ENCODE results near the gene FOXD4.

- PRO-cap: no peak
Observed at GRCh38 chr9:14502-15150, 14.6 kb downstream of the WASHC1 start.

- PRO-cap: unidirectional peak, minus-strand start at chr9:73865
Observed at GRCh38 chr9:73328-74458, 44.4 kb upstream of the WASHC1 start.

DNA sequence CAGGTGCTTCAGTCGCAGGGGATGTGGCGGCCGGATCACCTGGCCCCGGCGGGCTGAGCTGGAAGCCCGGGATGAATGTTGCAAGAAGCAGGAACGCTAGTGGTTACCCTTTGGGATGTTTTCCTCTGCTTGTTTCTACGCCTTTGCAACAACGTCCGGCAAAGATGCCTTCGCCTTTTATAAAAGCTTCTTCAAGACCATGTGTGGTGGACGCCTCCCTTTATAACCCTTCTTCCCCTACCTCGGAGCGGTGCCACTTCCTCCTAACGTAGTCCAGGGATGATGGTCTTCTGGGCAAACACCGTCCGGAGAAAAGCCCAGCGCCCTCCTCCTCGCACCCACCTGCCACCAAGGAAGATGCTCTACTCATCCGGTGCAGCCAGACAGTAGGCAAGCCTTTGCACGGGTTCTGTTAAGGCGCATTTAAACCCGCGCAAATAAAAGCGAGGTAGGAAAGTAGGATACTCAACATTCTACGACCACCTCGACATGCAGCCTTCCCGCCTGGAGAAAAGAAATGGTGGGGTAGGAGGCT lies at the start of gene FOXD4:
Gene FOXD4, minus strand, starts transcription at position 291 of the 535 bp plus-strand sequence.
- PRO-cap: no peak

DNA sequence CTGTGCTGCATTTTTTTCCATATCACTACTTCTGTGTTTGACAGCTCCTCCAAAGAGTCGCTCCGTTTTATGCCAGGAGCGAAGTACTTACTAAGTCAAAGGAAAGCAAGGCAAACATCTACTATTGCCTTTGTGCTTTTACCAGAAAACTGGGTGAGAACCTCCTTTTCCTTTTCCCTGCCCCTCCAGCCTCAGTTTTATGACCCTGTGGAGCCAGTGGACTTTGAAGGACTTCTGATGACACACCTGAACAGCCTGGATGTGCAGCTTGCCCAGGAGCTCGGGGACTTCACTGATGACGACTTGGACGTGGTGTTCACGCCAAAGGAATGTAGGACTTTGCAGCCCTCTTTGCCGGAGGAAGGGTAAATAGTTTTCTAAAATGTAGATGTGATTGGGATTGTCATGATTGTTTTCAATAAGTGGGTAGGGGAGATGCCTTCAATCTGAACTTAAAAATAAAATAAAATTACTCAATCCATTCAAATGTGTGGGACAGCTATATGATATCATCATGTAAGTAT lies 71.7 kb downstream of the DOCK8 start:
- PRO-cap: no peak

DNA sequence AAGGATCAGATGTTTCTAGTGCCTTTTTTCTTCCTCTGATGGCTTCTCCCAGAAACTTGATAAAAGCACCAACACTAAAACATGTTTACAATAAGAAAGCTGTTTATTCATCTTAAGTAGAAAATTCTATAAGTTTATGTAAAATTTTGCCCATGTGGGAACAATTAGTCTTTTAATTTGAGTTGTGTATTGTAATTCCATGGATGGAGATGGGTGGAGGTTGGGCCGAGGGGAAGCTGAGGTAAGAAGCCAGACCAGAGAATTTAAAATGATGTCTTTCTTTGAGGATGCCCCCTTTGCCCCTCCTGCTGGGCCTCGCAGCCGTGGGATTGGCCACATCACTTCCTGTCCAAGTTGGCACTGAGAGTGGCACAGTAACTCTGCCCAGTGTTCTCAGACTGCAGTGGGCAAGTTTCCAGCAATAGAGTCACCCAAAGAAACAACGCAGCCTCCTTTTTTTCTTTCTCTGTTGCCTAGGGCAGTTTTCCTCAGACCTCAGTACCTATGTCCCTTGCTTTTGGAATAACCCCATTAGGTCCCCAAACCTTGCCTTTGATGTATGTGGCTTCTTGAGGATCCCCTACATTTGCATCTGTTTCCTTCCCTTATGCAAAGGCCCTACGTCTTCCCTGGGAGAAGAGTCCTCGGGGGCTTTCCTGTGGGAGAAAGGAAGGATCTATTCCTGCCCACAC lies 30.4 kb downstream of the KANK1 start:
- PRO-cap: no peak

- PRO-cap: no peak
Observed at GRCh38 chr9:540454-540976, 36.0 kb downstream of the KANK1 start.

DNA sequence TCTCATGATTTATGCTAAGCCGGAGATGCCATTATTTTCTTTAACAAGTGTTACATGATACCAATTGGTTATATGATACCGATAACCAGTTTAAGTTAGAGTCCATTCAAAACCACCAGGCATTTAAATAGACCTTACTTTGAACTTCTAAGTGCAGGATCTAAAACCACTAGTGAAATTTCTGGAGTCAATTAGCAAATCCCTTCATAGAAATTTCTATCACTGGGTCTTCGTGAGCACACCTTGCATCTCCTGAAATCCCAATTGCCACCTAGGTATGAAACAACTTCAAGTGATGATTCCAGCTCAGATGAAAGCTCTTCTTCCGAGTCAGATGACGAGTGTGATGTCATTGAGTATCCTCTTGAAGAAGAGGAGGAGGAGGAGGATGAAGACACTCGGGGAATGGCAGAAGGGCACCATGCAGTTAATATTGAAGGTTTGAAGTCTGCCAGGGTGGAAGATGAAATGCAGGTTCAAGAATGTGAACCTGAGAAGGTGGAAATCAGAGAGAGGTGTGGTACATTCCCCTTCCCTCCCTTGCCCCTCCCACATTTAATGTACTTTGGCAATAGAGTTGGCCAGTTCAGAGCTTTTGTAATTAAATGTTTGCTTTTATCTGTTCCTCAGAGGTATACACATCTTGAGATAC lies 109.3 kb upstream of the DMRT1 start:
- PRO-cap: no peak

DNA sequence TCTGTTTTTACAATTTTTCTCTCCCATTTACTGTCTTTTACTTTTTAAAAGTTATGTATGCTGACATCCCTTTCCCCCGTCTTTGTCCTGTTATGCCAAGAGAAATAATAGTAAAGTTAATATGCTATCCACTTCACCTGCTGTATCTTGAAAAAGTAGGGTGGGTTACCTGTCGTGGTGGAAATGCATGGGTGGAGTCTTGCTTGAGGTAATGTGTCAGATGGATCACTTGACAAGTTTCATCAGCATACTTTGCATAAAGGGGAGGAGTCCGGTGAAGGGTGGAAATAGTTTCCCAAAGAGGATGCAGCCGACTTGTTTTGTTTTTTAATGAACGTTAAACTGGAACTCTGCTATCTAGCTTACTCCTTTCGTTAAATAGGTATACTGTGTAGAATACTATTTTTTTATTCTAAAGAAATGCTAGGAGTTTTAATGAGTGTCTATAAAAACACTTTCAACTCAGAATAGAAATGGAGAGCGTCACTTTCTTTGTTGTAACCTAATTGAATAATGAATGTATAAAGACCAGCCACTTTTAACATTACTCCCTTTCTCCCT lies 9.0 kb upstream of the DMRT3 start:
- PRO-cap: no peak

GRCh38 chr9:1010766-1011270 lies 34.4 kb downstream of the DMRT3 start:
- PRO-cap: unidirectional peak, plus-strand start at chr9:1011009

- PRO-cap: unidirectional peak, plus-strand start at chr9:1072011
Observed at GRCh38 chr9:1071497-1072296, 21.5 kb downstream of the DMRT2 start.

DNA sequence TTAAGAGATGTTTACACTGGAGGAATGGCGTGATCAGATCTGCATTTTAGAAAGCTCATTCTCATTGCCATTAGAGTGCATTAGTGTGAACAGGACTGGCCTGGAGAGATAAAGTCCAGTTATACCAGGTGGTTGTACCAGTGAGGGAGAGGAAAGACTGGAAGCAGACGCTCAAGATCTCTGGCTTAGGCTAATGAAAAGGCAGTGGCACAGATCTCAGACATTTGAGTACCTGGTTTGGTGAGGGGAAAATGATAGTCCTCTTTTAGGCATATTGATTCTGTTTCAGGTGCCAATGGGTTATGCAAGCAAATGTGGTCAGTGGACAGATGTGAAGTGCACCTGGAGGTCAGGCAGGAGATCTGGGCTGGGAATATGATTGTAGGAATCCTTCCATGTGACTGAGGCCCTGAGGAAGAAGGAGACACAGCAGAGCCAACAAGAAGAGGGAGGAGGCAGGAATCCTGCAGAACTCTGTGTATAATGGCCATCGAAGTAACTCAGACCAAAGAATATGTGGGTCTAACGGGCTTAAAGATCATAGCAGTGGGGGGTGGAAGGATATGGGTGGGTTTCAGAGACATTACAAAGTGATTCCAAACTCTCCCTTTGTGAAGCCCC lies 63.7 kb upstream of the SMARCA2 start:
- PRO-cap: no peak

GRCh38 chr9:2126212-2127040 lies 111.3 kb downstream of the SMARCA2 start:
- PRO-cap: no peak

GRCh38 chr9:2559133-2559466 lies 62.5 kb upstream of the VLDLR start:
- PRO-cap: no peak

GRCh38 chr9:2640985-2641557 lies 19.5 kb downstream of the VLDLR start:
- PRO-cap: no peak

- PRO-cap: no peak
Observed at GRCh38 chr9:3330299-3330850, 195.4 kb downstream of the RFX3 start.

- PRO-cap: no peak
Observed at GRCh38 chr9:3434115-3435021, 91.4 kb downstream of the RFX3 start.

- PRO-cap: no peak
Observed at GRCh38 chr9:3740640-3741103, 214.9 kb upstream of the RFX3 start.

- PRO-cap: no peak
Observed at GRCh38 chr9:4143789-4144343, 156.0 kb downstream of the GLIS3 start.

DNA sequence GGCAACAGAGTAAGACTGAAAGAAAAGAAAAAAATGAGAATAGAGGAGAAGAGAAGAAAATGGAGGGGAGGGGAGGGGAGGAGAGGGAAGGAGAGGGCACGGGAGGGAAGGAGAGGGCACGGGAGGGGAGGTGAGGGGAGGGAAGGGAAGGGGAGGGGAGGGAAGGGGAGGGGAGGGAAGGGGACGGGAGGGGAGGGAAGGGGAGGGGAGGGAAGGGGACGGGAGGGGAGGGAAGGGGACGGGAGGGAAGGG lies 23.7 kb downstream of the GLIS3 start:
- PRO-cap: no peak

DNA sequence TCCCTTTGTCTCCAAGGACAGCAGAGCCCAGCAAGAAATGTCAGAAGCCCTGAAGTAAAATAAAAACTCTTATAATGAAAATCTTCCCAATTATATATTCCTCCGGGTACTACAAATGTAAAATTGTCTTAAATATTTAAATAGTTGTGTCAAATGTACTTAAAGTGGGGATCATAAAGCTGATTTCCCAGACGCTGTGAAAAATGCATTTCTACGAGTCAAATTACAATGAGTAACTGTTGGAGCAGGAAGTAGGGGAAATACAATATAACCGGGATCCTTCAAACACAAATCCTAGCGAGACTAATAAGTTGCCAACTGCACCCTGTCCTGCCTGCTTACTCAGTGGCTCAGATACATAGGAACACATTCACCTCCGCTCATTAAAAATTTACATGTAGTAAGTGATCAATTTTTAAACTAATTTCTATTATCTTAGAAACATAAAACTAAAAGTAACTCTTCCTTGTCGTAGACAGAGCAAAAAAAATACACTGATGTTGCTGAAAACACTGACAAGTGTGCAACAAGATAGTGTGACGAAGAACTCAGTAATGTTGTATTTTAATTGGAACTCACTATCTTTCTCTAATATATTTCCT lies 22.1 kb downstream of the GLIS3 start:
- PRO-cap: no peak